Glomerular endothelial cell (primary cell): ENCODE measurements around a stretch of chr16.

DNA sequence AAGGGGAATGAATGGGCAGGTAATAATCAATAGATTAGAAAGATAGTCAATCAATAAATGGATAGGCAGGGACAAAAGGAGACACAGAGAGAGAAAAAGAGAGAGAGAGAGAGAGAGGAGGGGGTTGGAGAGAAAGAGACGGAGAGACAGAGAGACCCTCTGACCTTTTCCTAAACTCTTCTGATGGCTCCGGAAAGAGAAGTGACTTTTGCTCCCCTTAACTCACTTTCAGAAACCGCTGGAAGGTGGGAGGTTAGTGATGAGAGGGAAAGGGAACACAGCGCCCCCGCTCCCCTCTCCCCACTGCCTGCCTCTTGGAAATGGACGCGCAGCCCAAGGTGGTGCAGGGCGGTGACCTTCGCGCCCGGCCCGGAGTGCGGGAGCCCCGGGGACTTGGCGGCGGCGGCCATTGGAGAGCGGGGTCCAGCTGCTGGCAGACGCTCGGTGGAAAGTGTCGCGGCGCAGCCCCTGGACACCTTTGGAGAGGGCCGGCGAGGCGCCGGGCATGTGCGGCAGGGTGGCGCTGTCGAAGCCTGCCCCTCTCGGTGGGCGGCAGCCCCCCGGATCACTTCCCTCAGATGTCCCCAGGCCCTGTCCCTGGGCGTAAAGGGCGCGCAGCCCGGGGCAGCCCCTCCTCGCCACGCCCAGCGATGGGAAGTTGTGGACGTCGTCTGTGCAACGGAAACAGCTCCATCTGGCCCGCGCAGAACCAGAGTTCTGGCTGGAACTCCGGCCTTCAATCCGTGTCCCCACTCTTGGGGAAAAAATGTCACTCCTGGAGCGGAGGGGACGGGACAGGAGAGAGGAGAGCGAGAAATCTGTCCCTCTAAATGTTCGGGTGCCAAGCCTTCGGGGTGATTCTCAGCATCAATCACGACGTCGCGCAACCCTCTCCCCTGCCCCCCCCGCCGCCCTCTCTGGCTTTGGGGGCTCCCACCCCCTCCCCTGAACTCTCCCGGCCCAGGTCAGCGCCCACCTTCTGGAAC lies 16.7 kb downstream of the SALL1 start:
- RAMPAGE, long total RNA, result no peak

DNA sequence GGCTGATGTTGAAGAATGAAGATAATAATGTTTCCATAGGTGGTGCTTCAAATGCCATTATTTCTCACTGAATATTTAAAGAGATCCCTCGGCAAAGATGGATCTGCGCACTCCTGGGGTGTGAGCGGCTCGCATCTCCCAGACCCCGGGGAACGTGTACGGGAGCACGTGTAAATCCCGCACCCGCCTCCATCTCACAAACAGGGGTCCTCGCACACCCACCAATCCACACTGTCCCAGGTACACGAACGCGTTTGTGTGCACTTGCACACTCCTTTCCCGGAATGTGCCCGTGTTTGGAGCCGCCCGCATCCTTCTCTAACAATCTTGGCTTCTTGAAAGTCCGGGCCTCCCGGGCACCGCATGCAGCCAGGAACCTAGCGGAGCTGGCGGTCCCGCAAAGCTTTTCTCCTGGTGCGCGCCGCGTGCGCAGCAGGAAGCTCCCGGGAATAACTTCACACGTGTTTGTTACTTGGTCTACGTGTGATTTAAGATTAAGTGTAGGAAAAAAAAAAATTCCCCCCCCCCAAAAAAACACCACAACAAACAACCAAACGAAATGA lies 2.5 kb upstream of the SALL1 start:
- RAMPAGE, long total RNA, result no peak

- RAMPAGE, long total RNA, result no peak
These were observed 257.9 kb upstream of the SALL1 start for GRCh38 chr16:51408946-51409438.

- RAMPAGE, long total RNA, result no peak
These were observed 372.3 kb upstream of the SALL1 start for GRCh38 chr16:51523368-51523829.

- RAMPAGE, long total RNA, result no peak
These were observed 375.5 kb upstream of the SALL1 start for GRCh38 chr16:51526510-51527062.

- RAMPAGE, long total RNA, result no peak
These were observed 612.3 kb upstream of the SALL1 start for GRCh38 chr16:51763313-51763752.

DNA sequence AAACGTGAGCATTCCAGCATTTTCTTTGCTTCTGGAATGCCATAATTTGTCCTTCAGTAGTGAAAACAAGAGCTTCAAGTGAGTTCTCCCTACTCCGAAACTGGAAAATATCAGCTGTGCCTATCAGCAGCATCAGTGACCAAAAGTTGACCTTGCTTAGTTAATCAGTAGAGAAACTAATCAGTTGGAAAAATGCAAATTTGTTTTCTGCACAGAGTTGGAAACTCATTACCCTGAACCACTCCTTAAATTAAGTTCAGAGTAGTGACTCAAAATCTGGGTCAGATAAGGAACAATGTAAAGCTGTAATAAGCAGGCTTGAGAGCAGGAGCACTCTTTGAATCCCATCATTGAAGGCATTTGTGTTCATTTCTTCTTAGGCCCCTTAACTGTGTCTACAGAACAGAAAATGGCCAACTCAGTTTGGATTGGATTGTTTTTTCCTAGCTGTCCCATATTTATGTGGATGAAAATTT lies 290.6 kb downstream of the TOX3 start:
- RAMPAGE, long total RNA, result no peak

GRCh38 chr16:52498518-52499061 lies 48.4 kb downstream of the TOX3 start:
- RAMPAGE, long total RNA, result no peak

- RAMPAGE, long total RNA, result no peak
These were observed 683 bp upstream of the TOX3 start for GRCh38 chr16:52547665-52547986.

- RAMPAGE, long total RNA, result start-site peak on the plus strand at chr16:53130935-53131054, 241 and 105 reads in 2 replicates
These were observed 76.3 kb downstream of the CHD9 start for GRCh38 chr16:53130836-53131802.

DNA sequence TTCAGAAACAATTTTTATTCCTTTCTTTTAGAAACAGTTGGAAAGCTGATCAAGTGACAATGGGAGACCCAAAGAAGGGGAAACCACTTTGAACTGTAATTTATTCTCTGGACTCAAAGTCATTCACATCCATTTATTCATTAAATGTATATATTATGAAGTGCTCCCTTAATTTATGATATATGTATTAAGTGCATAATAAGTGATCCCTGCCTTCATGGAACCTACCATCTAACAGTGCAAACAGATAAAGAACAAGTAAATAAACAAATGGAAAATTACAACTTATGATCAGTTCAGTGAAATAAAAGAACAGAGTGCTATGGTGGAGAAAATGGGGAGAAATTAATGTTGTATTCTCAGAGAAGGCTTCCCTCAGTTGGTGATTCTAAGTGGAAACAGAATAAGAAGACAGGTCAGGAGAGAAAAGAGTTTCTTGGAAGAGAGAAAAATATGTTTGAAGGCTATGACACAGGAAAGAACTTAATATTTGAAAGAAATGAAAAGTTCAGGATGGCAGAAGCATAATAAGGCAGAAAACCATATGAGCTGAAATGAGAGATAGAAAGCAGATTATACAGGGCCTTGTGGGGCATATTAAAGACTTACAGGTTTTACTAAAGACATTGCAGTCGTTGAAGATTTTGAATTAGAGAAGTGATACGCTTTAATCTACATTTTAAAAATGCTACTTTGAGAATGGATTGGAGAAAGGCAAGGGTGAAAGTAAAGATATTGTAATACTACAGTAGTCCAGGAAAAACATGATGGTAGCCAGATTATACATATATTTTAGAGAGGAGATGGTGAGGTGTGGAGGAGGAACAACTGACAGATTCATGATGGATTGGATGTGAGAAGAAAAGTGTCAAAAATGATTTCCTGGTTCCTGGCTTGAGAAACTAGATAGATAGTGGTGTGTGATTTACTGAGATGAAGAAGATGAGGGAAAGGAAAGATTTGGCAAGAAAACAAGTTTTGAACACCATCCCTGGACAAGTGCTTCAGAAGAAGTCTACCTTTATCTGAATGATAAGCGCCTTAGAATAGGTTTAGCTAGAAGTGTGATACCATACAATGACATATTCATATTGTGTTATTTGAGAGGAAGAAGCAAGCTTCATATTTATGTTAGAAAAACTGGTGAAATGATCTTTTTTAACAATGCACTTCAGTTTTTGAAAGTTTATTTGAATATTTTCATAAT lies 80.3 kb downstream of the CHD9 start:
- RAMPAGE, long total RNA, result no peak

- RAMPAGE, long total RNA, result no peak
These were observed 126.6 kb upstream of the RBL2 start for GRCh38 chr16:53307572-53308128.

- RAMPAGE, long total RNA, result no peak
These were observed 16.3 kb upstream of the AKTIP start for GRCh38 chr16:53519361-53519692.

DNA sequence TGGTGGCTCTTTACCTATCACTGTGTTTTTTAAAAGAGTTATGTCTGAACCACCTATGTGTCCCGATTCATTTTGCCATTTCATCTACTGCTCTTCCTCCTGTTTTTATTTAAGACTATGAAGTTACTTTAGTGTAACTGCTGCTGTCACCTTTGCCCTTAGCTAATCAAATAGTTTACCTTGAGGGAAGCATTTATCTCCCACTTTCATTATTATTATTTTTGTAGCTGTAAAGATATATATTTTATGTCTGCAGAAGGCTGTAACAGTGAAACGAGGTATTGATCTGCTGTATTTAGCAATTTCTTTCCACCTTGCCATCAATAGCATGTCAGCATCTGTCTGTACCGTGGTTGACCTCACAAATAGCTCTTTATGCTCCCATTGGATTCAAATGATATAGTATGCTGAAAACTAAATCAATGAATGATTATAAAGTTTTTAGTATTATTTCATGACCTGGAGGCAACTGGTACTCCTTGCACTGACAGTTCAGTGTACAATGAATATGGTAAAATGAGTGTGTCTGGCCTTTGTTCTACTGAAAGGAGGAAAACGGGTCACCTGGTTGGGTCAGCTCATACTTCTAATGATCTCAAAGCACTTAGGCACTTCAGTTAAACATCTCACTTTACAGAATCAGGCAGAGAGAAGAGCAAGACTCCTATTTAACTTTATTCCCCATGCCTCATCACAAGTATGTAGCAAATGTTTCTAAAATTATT lies 19.1 kb downstream of the FTO start:
- RAMPAGE, long total RNA, result no peak

DNA sequence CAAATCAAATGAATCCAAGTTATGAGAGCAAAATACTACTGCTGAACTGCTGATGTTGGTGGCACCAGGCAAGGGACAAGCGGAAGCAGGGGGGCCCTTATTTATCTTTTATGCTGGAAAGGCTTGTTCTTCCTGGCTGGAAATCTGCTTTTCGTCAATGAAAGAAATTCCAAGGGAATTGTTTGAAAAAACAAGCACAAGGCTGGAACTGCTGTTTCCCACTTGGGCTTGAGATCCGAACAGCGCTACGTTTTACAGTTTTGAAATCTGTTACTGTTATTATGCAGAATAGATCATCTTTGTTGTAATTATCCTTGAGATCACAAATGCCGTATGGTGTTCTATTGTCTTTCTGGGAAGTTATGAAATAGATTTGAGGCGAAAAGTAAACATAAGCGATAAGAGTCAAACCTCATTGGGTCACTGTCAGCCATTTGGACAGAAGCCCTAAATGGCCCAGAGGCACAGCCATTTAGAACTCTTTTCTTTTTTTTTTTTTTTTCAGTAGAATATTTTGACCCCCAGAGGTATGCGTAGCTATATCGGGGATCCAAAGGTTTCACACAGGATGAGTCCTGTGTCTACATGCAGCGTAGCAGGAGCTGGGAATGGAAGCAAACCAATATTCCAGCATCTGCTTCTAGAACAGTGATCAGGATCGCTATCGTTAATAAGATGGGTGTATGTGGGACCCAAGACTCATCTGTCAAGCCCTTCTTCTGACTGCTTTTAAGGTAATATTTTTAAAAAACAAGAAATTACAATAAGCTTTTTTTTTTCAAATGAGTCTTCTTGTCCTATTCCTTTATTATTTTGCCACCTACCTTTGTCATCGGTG lies 223.2 kb downstream of the IRX3 start:
- RAMPAGE, long total RNA, result no peak

GRCh38 chr16:54235071-54235634 lies 51.4 kb downstream of the IRX3 start:
- RAMPAGE, long total RNA, result no peak

DNA sequence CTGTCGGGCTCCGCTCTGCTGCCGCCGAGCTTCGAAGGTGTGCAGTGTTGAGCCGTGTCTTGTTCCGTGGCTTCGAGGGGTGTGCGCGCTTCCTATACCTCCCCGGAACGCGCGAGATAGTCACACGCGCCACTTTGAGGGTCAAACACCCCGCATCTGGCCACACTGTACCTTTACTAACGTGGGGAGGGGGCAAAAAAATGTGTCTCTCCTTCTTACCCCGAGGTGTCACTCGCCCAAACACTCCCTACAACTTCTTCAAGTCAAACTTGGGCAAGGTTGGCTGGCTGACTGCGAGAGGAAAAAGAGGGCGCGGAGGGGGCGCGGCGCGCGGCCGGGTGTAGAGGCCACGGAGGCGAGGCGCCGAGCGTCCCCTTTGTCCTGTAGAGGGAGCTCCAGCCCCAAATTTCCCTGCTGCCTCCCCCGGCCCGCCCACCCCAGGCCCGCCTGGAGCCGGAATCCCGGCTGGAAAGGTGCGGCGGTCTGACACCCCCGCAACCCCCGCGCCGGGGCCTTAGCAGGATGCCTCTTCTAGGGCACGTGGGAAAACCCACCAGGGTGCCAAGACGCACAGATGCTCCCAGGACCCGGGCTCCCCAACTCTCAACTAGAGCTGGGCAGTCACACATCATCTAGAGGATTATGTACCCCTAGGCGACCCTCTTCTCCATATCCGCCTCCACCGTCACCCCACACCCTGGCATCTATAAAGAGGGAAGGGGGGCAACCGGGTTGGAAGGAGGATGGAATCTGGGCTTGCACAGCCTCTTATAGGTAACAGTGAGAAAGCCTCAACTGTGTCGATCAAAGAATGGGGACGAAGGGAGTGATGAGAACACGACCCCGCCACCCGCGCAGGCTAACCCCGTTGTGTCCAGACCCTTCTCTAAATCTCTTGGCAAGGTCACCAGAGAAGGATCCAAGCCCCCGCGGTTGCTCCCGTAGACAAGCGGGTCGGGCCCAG lies 4.2 kb downstream of the IRX3 start:
- RAMPAGE, long total RNA, result no peak

GRCh38 chr16:54360910-54361168 lies 74.3 kb upstream of the IRX3 start:
- RAMPAGE, long total RNA, result no peak

GRCh38 chr16:54459014-54459387 lies 172.4 kb upstream of the IRX3 start:
- RAMPAGE, long total RNA, result no peak

DNA sequence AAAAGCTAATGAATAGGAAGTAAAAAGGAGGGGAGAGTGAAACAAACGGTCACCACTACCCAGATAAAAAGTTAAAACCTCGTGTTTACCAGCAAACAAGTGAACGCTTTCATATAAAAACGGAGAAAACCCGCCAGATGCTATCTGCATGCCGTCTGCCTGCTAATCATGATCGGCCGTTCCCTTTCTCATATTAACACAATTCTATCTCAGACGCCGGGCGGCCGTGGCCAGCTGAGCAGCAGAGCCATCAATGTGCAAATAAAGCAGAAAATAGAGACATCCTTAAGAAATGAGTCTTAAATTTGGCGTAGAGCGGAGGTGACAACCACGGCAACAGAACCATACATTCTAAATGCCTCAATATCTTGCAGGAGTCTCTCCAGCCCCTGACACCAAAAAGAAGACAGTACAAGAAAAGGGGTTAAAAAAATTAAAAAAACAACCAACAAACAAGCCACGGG lies 2.7 kb upstream of the IRX5 start:
- RAMPAGE, long total RNA, result no peak